ENCODE data around the gene MYCBP.

- RRBS: no CpG with 5 or more reads among the region's 11 CpGs
Measured at GRCh38 chr1:37857147-37857827, 2.1 kb downstream of the MTF1 start.

DNA sequence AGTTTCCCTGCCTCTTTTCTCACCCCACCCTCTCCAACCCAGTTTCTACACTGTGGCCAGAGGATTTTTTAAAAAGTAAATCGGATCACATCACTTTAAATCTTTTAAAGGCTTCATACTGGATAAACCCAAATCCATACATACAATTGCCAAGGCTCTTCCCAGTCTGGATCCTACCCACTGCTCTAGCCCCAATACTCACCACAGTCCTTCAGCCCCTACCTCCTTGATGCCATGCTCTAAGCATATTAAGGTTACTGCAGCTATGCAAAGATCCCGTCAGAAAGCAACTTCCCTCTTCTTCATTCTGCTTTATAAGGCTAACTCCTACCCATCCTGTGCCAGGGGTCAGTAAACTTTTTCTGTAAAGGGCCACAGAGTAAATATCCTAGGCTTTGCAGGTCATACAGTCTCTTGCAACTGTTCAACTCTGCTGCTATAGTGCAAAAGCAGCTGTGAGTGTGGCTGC lies 34.2 kb upstream of the MTF1 start:
- RRBS: no CpG with 5 or more reads among the region's 2 CpGs

GRCh38 chr1:38027437-38028305 lies 15.1 kb downstream of the UTP11 start:
- RRBS: no CpG with 5 or more reads among the region's 13 CpGs

DNA sequence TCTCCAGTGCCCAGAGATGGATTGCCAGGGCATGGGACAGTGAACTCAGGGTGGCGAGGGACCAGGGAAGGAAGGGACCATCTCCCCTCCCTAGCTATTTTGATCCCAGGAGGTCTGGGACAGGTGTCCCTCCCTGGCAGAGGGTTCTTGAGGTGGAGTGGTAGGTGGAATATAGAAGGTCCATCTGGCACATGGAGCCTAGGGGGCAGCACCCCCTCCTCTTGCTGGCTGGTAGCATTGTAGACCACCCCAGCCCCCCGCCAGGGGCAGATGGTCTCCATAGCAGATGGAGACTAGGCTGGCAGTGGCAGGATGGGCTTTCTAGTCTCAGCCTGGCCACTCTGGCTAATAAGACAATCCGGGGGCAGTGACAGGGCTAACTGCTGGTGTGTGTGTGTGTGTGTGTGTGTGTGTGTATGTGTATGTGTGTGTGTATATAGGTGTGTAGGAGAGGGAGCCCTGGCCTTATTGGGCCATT lies 16.0 kb downstream of the UTP11 start:
- RRBS: no CpG with 5 or more reads among the region's 3 CpGs

GRCh38 chr1:38044583-38045756 lies 1.6 kb downstream of the POU3F1 start:
- RRBS: 2% methylated on average over 26 of the region's 108 CpGs

GRCh38 chr1:38482250-38482790 lies 377.3 kb downstream of the RRAGC start:
- RRBS: no CpG with 5 or more reads among the region's 8 CpGs

DNA sequence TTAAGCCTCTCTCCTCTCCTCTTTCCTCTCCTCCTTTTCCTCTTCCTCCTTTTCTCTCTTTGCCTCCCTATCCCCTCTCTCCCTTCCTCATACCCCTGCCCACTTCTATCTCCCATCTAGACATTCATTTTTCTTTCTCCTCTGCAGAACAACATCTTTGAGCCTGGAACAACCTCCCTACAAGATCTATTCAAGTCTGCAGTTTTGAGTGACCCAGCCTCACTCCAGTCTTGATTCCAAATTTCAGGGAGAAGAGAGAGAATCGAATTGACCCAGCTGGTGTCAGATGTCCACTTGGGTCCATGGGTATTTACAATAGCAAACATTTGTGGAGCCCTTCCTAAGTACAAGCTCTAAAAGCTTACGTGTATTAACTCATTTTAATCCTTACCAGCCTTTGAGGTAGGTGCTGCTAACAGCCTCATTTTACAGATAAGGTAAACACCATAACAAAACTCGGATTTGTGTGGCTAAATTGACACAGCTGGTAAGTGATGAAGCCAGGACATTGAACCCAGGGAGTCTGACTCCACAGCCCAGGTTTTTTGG lies 138.5 kb downstream of the RRAGC start:
- RRBS: no CpG with 5 or more reads among the region's 3 CpGs

GRCh38 chr1:38727922-38728938 lies 131.3 kb downstream of the RRAGC start:
- RRBS: no CpG with 5 or more reads among the region's 17 CpGs

DNA sequence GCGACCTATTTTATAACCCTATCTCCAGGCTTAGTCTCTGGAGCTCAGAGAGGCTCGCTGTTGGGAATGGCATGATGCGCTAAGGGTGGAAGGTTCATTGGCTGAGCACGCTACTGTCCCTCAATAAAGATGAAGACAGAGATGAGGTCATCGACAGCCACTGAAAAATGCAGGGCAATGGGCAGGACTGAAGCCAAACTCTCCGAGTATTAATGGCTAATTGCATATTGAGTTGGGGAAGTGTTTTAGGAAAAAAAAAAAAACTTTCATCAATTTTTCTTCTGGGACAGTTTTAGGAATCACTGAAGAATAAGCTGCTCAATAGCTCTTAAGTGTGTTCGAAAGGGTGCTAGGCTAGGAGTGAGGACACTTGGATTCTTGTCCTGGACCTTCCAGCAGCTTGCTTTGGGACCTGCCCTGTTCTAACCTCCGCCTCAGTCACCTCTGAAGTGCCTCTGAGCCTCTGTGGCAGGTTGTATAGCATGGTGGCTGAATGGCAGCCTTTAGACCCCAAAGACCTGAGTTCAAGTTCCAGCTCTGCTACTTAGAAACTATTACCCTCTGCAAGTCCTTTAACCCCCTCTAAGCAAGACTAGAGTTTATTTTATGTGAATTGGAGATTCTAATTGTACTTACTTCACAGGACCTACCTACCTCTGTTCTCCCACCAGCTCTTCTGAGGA lies 81.7 kb downstream of the RRAGC start:
- RRBS: no CpG with 5 or more reads among the region's 8 CpGs

DNA sequence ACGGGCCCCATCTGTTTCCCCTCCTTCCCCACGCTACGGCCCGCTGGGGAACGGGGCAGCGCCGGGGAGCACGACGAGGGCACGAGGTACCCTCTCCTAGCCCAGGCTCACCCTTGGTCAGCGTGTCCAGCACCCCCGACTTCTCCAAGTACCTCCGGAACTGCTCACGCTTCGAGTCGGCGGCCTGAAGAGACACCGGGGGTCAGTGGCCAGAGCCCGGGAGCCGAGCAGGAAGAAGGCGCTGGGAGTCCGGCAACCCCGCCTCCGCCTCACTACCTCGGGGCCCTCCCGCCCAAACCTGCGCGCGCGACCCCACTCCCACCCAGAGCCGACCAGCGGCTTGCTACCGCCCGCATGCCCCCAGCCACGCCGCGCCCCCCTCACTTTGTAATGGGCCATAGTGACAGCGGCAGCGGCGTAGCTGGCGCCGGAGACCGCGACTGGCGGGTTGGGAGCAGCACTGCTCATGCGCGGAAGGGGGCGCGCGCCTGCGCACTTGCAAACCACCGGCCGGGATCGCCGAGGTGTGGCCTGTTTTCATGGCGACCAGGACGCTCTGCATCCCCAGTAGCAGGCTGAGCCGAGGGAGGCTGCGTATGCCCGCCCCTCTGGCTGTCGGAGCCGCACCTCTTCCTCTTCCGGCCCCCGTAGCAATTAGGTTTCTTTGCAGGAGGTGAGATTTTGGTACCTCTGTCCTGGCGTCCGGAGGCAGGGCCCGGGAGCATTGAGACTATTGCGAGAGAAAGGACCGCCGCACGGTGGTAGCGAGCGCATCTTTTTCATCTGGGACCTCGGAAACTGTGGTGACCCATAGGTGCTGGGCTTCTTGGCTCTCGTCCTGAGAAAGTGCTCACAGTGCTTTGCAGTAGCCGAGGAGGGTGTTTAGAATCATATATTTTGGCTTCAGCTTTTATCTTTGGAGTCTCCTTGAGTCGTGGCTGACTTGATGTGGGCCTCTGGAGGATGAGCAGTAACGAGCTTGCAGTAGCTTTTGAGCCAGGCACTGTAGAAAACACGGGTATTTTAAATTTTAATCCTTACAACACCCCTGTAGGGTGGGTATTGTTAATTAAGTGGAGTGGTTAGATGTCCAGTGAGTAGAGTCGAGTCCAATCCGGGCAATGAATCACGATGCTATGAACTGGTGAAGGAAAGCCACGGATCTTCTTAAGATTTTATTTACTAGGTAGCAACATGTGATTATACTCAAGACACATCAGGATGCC lies at the start of gene MYCBP:
MYCBP (minus strand) TSS at position 442 of the 1,226 bp plus-strand sequence.
- RRBS: 1% methylated on average over 30 of the region's 83 CpGs

GRCh38 chr1:39081882-39082075 lies 55.6 kb downstream of the NDUFS5 start:
- RRBS: 9% methylated on average over 3 of the region's 27 CpGs

DNA sequence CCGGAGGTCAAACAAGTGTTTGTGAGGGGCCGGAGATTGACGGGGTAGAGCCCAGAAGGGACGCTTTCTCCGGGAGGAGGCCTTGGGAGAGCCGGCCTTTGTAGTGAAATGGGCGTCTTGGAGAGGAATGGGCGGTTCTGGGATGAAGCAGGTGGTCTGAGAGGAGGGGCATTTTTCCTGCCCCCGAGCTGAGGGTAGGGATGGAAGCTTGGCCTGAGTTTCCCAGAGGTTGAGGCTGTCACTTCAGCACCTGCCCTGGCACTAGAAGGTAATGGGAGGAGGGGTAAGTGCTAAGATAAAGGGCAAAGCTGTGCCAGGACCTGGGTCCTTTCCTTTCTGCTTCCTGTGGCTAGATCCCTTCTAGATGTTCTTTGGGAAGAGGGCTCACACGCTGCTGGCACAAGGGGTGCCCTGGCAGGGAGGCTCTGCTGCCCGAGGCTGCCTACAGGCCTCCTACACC lies 56.1 kb downstream of the NDUFS5 start:
- RRBS: 73% methylated on average over 5 of the region's 11 CpGs

GRCh38 chr1:39110485-39111315 lies 84.5 kb downstream of the NDUFS5 start:
- RRBS: no CpG with 5 or more reads among the region's 5 CpGs

DNA sequence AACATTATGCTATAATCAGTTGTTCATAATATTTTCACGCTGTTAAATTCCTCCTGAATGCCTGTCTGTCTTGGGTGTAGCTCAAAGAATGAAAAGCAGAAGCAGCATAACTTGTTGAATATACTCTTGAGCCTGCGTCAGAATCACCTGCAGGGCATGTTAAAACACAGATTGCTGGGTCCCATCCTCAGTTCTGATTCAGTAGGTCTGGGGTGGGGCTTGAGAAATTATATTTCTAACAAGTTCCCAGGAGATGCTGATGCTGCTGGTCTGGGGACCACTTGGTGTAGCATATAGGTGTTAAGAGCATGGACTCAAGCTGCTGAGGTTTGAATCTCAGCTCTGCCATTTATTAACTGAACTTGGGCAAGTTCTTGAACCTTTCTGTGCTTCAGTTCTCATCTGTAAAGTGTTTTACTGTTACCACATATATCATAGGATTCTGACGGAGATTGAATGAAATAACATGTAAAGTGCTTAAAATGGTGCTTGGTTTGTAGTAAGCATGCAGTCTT lies 63.3 kb upstream of the MACF1 start:
- RRBS: no CpG with 5 or more reads among the region's 3 CpGs

DNA sequence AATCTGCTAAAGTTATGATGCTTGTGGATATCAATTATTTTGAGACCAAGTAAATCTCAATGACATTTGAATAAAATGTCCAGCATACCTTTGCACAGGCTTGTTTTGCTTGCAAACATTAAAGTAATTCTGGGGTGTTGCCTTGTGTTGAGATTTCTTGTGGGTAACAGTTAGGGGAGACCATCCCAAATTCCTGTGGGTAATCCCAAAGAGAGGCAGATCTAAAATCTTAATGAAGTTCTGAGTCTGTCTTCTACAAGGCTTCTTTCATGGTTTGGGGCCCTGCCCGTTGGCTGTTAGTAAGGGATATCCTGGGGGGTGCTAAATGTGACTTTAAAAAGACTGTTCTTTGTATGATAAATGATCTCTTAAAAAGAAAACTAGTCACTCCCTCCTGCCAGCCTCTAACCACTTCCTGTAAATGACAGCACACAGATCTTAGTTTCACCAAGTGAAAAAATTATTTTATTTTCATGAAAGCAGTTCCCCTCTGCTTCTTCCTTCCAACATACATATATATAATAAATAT lies 7.7 kb upstream of the MACF1 start:
- RRBS: no CpG with 5 or more reads among the region's 1 CpG

GRCh38 chr1:39220739-39221035 lies 16.2 kb downstream of the MACF1 start:
- RRBS: no CpG with 5 or more reads among the region's 1 CpG

DNA sequence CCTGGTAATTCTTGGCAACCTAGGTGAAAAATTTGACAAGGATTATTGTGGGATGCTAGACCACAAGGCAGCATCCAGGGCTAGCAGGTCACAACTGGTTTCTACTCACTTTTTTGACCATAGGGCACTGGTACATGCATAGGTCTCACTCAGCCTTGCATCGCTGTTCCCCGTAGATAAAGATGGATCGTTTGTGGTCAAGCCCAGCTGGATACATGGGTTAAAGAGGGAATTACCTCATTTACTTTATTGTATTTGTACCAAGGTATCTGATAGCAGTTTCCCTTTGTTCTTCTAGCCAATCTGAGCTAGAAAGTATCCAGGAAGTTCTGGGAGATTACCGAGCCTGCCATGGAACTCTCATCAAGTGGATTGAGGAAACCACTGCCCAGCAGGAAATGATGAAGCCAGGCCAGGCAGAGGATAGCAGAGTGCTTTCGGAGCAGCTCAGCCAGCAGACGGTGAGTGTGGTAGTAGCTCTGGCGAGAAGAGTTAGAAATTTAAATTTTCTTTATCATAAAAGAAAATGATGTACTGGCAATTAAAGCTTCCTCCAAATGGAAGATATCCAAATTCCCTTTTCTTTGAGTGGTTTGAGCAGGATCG lies 113.8 kb downstream of the MACF1 start:
- RRBS: no CpG with 5 or more reads among the region's 8 CpGs

DNA sequence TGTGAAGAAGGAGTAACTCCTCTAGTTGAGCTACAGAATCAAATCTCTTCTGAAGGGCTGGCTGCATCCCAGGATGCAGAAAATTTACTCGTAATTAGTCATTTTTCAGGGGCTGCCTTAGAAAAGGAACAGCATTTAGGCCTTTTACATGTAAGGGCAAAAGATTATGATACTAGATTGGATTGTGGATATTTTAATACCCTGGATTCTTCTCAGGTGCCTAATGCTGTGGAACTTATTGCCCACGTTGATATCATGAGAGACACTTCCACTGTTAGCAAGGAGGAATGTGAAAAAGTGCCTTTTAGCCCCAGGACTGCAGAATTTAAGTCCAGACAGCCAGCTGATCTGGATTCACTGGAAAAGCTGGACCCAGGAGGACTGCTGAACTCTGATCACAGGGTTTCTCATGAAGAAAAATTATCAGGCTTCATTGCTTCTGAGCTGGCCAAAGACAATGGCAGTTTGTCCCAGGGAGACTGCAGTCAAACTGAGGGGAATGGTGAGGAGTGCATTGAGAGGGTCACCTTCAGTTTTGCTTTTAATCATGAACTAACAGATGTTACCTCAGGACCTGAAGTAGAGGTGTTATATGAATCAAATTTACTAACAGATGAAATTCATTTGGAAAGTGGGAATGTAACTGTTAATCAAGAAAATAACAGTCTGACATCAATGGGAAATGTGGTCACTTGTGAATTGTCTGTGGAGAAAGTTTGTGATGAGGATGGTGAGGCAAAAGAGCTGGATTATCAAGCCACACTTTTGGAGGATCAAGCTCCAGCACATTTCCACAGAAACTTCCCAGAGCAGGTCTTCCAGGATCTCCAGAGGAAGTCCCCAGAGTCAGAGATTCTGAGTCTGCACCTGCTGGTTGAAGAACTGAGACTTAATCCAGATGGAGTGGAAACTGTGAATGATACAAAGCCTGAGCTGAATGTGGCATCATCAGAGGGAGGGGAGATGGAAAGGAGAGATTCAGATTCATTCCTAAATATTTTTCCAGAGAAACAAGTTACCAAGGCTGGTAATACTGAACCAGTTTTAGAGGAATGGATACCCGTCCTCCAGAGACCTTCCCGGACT lies 79.4 kb upstream of the BMP8A start:
- RRBS: no CpG with 5 or more reads among the region's 4 CpGs

- RRBS: no CpG with 5 or more reads among the region's 5 CpGs
Measured at GRCh38 chr1:39432226-39432855, 59.1 kb upstream of the BMP8A start.

All from GM19239 (cell line).